Measurements from ENCODE around the genes DYRK3 and FCMR.

GRCh38 chr1:206630969-206631500 lies 4.3 kb upstream of the DYRK3 start:
- PRO-cap, result no peak
- RAMPAGE, long total RNA, 4 experiments, result no peak in any of the 4 experiments

DNA sequence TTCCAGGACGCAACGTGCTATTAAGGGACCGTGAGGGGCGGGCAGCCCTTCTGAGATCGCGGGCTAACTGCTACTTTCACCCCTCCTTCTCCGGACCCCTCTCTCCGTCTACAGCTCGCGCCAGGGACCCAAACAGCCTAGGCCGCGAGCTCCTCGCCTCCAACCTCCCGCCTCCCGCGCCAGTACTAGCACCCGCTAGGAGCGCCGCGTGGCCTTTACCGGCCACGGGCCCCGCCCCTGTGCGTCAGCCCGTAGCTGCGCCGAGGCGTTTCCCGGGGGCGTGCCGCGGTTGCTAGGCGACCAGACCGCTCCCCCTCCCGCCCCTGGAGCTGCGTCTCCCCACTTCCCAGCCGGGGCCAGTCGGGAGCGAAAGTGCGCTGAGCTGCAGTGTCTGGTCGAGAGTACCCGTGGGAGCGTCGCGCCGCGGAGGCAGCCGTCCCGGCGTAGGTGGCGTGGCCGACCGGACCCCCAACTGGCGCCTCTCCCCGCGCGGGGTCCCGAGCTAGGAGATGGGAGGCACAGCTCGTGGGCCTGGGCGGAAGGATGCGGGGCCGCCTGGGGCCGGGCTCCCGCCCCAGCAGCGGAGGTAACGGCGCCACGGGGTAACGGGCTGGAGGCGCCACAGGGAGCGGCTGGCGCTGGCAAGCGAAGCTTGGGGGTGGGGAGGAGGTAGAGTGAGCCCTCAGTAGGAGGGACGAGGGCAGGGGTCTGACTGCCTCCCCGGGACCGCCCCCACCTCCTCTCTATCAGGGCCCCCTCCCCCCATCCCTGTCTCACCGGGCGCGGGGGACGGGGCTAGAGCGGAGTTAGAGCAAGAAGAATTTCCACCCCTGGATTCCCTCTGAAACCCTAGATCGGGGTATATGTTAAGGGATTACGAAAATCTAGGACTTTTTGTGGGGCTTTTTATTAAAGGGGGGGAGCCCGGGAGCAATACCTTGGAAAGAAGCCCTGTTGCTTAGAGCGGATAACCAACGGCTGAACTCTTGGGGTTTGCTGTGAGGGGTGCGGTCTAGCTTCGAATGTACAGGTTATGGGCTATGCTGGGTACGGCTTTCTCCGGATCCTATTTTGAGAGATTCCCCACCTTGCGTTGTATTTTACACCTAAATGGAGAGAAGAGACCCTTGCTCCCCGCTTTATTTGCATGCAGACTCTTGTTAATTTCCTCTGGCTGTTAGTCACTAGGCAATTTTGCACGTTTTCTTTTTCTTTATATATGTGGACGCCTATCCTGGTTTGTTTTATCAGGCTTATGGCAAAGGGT lies at the start of gene DYRK3:
Gene DYRK3 (plus strand): TSS at position 342 of the 1,267 bp plus-strand sequence.
- PRO-cap, result bidirectional peak, plus-strand start at position 387 of the sequence, minus-strand start at position 184 of the sequence
- RAMPAGE, long total RNA, 4 experiments, result start-site peak on the plus strand in 2 of 4 experiments, centred at positions 330 to 358 of the sequence, 6 to 10 reads per replicate

GRCh38 chr1:206653772-206654465 lies 18.6 kb downstream of the DYRK3 start:
- PRO-cap, result no peak
- RAMPAGE, long total RNA, 4 experiments, result no peak in any of the 4 experiments

GRCh38 chr1:206686124-206687235 lies 1.8 kb downstream of the MAPKAPK2 start:
- PRO-cap, result bidirectional peak, plus-strand start at chr1:206686283, minus-strand start at chr1:206686222; unidirectional peak, minus-strand start at chr1:206686300; bidirectional peak, plus-strand start at chr1:206686745, minus-strand start at chr1:206686506; bidirectional peak, plus-strand start at chr1:206687074, minus-strand start at chr1:206687038; unidirectional peak, plus-strand start at chr1:206687074
- RAMPAGE, long total RNA, 4 experiments, result no peak in any of the 4 experiments

DNA sequence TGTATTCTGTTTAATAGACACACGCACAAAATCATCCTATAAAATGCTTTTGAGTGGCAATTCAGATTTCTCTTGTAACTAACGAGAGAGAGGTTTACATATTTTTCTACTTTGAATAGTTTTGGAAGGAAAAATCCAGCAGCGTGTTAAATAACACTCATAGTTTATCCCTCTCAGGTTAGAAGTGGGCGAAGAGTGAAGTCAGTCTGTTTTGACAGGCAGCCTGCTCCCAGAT lies 2.4 kb downstream of the MAPKAPK2 start:
- PRO-cap, result no peak
- RAMPAGE, long total RNA, 4 experiments, result start-site peak on the plus strand in 1 of 4 experiments, centred at position 72 of the sequence, 8 reads per replicate

- PRO-cap, result no peak
- RAMPAGE, long total RNA, 4 experiments, result no peak in any of the 4 experiments
Measured at GRCh38 chr1:206691490-206692209, 6.9 kb downstream of the MAPKAPK2 start.

- PRO-cap, result no peak
- RAMPAGE, long total RNA, 4 experiments, result start-site peak on the plus strand in 1 of 4 experiments, at chr1:206728742-206729201 at its widest, 9 to 16 reads per replicate
Measured at GRCh38 chr1:206728501-206729256, 41.9 kb upstream of the IL19 start.

DNA sequence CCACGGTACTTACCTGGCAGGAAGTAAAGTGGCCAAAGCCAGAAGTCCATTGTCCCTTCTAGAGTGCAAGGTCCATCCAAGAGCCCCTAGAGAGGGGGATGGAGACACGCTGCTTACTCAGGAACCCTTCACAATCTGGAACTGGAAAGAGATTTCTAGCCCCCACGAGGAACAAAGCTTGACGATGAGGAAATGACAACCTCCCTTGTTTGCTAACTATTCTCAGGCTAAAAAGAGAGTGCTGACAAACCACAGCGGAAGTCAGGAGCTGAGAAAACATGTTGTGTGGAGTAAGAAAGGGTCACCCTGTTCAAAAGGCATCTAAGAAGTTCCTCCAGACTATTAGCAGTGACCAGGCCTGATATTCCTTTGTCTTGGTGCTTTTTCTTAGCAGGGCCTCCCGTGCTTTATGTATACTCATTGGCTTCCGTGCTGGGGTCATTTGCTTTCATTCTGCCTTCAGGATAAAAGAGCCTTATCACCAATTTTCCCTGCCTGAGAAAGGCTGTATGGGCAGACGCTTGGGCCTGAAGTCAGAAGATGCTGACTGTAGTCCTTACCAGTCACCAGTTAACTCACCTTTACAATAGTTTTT lies at the start of gene FCMR:
Gene FCMR (minus strand): TSS at position 137 of the 595 bp plus-strand sequence.
- PRO-cap, result bidirectional peak, plus-strand start at position 257 of the sequence, minus-strand start at position 137 of the sequence
- RAMPAGE, long total RNA, 4 experiments, result start-site peak on the minus strand in 3 of 4 experiments, centred at positions 167 to 171 of the sequence, 10 to 614 reads per replicate

DNA sequence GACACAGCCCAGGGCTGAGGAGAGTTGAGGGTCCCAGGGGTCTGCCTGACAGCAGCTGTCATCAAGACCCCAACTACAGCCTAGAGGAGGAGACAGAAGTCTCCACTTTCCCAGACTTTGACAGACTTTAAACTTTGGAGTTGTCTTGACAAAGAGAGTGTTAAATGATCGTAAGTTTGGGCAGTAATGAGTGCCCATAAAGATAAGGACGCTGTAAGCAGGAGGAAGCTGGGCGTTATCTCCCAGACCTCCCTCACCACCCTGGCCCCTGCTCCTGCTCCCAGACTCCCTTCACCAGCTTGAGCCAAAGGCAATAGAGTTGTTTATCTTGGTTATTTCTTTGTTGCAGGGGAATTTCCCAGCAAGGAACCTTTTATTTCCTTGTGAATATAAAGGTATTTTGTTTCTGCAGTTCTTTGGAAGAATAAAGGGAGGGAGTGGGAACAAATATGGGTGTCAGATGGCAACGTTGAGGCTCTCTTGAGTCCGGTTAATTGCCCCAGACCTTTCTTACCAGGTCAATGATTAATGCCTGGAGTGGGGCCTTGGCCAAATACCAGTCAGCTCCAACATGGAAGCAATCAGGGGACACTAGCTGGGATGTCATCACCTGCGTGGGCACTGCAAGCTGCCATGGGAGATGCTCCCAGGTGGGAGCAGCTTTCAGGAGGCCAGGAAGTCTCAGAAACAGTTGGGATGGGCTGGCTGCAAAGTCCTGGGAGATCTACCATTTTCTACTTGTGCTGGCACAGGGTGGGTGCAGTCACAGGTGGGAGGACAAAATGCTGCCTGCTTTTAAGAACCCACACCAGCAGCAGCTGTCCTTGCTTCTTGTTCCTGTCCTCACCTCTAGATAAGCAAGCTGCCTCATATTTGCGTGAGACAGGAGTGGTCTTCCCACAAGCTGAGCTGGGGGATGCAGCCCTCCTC lies 4.3 kb downstream of the PIGR start:
- PRO-cap, result bidirectional peak, plus-strand start at position 245 of the sequence, minus-strand start at position 301 of the sequence; unidirectional peak, plus-strand start at position 626 of the sequence; bidirectional peak, plus-strand start at position 684 of the sequence, minus-strand start at position 711 of the sequence
- RAMPAGE, long total RNA, 4 experiments, result start-site peak on the plus strand in 1 of 4 experiments, centred at position 730 of the sequence, 20 reads per replicate

DNA sequence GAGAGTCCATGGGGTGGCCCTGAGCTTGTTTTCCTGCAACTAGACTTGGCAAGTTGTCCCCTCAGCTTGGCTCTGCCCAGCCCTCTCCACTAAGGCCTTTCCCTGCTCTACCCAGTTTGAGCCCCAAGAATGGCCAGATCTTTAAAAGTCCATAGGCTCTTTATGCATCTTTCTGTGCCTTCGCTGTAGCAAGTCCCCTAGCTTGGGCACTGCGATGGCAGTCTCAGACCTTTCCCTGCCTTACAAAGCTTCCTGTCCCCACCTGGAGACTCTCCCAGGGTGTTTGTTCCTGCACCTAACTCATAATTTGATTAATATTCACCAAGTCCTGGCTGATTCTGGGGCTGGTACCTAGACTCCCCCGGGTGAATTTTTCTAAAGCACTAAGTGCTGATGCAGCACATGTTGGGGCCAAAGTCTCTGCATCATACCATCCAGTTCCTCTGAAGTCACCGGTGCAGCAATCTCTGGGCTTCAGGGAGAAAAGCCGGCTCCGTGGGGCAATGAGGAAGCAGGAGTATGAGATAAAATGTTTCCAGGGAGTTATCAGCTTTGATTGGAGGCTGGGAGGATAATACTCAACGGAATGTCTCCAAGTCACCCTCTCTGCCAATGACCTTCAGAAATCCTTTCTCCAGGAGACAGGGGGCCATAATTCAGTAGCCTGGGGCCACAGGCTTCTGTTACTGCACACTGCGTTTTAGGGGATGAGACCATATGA lies 1.3 kb downstream of the FCAMR start:
- PRO-cap, result unidirectional peak, minus-strand start at position 445 of the sequence
- RAMPAGE, long total RNA, 4 experiments, result start-site peak on the minus strand in 1 of 4 experiments, centred at position 466 of the sequence, 5 reads per replicate

- PRO-cap, result unidirectional peak, minus-strand start at chr1:206979528
- RAMPAGE, long total RNA, 4 experiments, result no peak in any of the 4 experiments
Measured at GRCh38 chr1:206979296-206979681, 9.0 kb upstream of the FCAMR start.

DNA sequence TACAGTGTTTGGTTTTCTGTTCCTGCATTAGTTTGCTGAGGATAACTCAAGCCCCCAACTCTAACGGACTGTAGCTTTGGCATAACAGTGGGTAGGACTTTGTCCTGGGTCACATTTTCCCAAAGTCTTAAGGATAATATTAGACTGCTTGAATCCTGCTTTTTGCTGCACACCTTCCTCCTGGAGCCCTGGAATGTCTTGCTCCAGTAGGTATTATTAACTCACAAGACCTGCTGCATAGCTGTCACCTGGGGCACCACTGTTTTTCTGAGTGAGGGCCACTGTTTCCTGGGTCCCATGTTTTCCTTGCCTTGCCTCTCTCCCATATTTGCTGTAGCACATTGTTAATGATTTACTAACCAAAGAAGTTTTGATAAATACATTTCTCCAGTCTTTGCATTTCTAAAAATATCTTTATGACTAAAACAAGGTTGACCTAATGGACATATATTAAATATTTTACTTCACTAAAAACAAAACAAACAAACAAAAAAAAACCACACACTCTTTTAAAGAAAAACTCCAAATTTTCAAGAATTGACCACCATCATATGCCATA lies 22.5 kb upstream of the FCAMR start:
- PRO-cap, result no peak
- RAMPAGE, long total RNA, 4 experiments, result no peak in any of the 4 experiments

DNA sequence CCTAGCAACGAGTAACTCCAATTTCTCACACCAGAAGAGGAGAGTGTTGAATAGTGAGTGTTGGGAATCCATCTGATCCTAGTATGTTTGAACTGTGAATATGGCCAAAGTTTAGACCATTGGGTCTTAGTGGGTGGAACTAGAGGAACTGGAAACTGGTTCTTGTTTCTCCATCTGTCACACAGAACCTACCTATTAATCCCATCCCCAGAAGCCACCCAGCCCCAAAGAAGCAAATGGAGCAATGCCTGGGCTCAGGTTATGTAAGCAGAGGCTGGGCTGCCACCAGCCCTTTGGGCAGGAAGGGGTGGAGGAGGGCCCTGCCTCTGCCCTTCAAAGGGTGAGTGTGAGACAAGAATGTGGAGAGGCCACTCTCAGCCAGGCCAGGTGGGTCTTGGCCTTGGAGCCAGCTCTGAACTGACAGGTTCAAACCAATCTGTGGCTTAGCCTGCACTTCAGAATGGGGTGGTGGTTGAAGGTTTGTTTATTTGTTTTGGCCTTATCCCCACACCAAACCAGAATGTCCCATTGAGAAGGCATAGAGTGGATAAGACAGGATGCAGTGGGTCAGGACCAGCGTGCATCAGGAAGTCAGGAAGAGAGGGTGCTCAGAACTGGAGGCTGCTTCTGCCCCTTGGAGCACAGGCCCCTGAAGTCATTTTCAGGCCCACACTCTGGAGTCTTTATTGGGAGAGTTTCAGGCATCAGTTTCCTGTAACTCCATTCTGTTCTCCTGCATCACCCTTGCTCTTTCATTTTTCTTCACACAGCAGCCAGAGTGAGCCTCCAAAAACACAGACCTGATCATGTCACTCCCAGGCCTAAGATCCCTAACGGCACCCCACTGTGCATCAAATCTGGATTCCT lies 29.8 kb downstream of the C1orf116 start:
- PRO-cap, result no peak
- RAMPAGE, long total RNA, 4 experiments, result no peak in any of the 4 experiments

DNA sequence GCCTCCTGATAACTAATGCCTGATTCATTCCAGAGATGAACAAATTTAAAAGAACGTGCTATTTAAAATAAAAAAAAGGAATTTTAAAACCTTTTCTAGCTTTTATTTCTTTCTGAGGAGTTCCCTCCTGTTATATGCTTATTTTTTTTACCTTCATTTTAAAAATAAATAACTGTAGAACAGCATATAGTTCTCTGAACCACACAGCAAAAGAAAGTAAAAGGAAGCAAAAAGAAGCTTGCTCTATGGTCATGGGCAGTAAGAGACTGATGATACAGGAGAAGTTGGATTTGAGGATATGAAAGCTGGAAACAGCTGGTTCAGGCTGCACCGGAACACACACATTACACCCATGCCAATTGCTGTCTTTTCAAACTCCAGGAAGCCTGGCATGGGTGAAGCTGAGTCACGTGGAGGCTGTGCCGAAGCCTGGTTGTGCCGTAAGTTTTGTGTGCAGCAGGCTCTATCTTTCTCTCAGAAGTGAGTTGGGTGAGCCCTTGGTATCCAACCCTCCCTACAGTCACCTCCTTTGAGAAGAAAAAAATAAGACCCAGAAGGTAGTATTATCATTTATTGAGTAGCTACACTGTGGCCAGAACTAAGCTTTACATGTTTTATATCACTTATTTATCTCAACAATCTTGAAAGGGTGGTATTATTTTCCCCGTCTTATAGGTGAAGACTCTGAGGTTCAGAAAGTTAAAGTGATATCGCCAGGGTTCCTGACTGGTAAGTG lies 14.4 kb downstream of the C1orf116 start:
- PRO-cap, result no peak
- RAMPAGE, long total RNA, 4 experiments, result no peak in any of the 4 experiments

DNA sequence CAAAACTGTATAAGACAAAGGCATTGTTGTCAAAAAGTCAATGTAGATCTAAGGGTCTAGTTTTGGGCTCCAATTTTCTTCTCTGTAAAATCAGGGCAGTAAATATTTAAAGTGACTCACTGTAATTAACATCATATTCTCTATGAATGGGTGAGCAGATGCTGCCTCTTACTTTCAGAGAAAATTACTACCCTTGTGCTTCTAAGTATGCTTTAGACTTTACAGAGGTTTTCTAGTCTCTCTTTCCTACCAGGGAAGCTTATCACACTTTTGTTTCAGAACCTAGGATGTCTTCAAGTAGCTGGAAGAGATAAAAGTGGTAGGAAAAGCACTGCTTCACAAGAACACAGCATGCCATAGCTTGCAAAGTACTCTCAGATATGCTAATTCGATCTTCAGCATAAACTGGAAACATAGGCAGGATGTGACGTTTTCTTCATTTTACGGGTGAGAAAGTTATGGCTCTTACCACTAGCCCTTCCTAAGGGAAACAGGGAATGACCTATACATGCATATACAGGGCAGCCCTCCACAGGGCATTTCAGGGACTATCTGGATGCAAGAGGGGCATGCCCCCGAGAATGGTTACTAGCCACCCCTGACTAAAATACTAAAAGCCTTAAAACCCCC lies 2.7 kb downstream of the C1orf116 start:
- PRO-cap, result no peak
- RAMPAGE, long total RNA, 4 experiments, result no peak in any of the 4 experiments

GRCh38 chr1:207030401-207030788 lies 2.2 kb downstream of the C1orf116 start:
- PRO-cap, result bidirectional peak, plus-strand start at chr1:207030576, minus-strand start at chr1:207030491; bidirectional peak, plus-strand start at chr1:207030962, minus-strand start at chr1:207030675
- RAMPAGE, long total RNA, 4 experiments, result no peak in any of the 4 experiments

GRCh38 chr1:207050382-207050881 lies 576 bp downstream of the YOD1 start:
- PRO-cap, result no peak
- RAMPAGE, long total RNA, 4 experiments, result no peak in any of the 4 experiments

- PRO-cap, result no peak
- RAMPAGE, long total RNA, 4 experiments, result start-site peak on the plus strand in 1 of 4 experiments, at chr1:207062621-207062654 at its widest, 17 reads per replicate
Measured at GRCh38 chr1:207062289-207062823, 9.3 kb downstream of the PFKFB2 start.

GRCh38 chr1:207064648-207065287 lies 11.7 kb downstream of the PFKFB2 start:
- PRO-cap, result no peak
- RAMPAGE, long total RNA, 4 experiments, result no peak in any of the 4 experiments

- PRO-cap, result no peak
- RAMPAGE, long total RNA, 4 experiments, result no peak in any of the 4 experiments
Measured at GRCh38 chr1:207089852-207090375, 1.3 kb downstream of the C4BPB start.

Measured in transverse colon (tissue), 4 donors.